ENCODE measurements around the gene ATXN1.

DNA sequence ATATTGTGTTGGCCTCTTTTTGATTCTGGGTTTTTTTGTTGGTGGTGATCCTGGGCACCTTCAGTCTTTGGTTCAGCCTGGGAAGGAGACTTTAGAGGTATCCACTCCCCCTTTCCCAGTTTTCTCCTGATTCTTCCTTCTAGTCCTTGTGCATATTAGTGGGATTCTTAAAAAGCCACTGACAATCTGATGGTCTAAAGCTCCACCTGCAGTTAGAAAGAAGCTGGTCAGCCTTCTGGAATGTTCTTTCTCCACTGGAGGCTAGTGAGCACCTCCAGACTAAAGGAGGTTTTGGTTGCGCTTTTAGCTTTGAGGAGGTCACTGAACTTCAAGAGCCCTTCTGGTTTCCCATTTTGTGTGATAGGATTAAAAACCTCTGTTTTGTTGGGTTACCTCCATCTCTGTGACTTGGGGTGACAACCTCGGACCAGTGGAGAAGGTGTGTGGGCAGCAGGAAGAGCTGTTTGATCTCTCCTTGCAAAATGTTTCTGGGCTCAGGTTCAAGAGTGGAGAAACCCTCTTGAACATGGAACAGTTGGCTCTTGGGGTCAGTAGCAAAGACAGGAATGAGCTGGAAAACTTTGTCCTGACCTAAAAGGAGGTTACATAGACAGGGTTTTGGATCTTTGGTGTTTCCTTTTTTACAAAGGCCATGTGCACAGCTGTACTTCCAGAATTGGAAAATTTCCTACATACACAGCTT is 29.0 kb downstream of the JARID2 start:
- PRO-cap: no peak
- RAMPAGE, long total RNA: no peak

DNA sequence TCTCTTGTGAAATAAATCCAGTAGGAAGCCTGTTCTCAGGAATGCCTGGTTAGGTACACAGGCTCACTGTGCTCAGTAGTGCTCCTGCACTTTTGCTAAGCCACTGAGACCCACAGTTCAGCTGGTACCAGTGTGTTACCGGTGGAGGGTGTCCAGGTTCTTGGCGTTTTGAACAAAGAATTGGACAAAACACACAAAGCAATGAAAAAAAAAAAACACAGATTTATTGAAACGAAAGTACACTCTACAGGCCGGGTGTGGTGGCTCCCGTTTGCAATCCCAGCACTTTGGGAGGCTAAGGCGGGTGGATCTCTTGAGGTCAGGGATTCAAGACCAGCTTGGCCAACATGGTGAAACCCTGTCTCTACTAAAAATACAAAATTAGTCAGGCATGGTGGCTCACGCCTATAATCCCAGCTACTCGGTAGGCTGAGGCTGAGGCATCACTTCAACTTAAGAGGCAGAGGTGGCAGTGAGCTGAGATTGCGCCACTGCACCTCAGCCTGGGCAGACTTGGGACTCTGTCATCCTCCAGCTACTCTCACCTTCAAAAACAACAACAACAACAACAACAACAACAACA is 186.1 kb downstream of the JARID2 start:
- PRO-cap: no peak
- RAMPAGE, long total RNA: no peak

- PRO-cap: no peak
- RAMPAGE, long total RNA: no peak
Measured at GRCh38 chr6:15476737-15477511, 185.9 kb downstream of the DTNBP1 start.

DNA sequence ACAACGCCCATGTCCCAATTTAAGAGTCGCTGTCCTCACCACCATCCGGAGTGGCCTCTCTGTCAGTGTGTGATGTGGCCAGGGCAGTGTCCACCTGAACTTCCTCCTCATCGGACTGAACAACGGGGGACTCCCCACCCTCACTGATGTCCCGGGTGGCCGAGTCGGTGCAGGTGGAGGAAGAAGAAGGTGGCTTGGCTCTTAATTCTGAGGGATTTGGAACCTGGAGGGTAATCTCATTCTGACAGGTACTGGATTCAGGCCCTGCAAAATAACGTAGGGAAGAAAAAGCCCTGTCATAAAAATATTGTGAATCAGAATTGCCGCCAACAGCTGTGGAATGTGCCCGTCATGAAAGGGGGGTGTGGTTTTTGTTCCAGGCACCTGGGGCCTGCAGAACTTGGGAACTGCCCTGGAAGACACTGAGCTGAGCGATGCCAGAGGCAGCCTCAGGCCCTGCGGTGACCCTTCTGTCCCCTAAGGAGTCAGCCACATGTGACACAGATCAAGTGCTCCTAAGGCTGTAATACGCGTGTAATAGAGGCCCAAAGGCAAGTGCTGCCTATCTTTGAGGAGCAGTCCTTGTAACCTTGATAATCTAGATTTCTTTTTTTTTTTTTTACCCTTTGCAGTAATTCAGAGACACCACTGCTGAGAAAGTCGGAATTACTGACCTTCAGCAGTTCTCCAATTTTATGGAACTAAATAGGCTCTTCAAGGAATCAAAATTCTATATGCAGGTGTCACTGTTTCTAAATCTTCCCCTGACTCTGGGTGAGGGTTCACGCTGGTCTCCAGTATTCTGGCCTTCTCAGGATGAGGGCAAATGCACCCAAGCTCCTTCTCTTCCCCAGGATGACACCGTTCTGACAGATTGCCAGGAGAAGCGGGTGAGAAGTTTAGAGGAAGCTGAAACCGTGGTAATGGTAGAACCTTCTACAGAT is 139.6 kb downstream of the DTNBP1 start:
- PRO-cap: no peak
- RAMPAGE, long total RNA: no peak

GRCh38 chr6:15526022-15526552 is 136.7 kb downstream of the DTNBP1 start:
- PRO-cap: no peak
- RAMPAGE, long total RNA: no peak

DNA sequence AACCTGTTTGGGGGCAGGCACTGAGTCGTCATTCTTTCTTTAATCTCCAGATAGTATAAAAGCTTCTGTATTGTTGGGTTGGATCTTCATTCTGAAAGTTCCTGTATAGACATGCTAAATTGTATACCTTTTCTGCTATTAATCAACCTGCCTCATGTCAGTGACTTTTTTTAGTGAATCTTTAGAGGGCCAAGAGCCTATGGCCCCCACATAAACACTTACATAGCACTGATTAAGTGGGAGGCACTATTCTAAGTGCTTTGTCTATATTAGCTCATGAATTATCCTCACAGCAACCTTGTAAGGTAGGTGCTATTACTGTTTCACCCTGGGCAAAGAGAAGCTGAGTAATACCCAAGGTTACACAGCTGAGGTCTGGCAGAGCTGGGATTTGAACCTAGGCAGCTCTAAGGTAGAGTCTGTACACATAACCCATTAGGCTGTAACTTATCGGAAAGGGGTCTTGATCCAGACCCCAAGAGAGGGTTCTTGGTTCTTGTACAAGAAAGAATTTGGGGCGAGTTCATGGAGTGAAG is 232.4 kb upstream of the DTNBP1 start:
- PRO-cap: no peak
- RAMPAGE, long total RNA: no peak

GRCh38 chr6:15896964-15897642 is 231.8 kb upstream of the MYLIP start:
- PRO-cap: no peak
- RAMPAGE, long total RNA: no peak

- PRO-cap: no peak
- RAMPAGE, long total RNA: no peak
Measured at GRCh38 chr6:15961354-15961699, 167.6 kb upstream of the MYLIP start.

DNA sequence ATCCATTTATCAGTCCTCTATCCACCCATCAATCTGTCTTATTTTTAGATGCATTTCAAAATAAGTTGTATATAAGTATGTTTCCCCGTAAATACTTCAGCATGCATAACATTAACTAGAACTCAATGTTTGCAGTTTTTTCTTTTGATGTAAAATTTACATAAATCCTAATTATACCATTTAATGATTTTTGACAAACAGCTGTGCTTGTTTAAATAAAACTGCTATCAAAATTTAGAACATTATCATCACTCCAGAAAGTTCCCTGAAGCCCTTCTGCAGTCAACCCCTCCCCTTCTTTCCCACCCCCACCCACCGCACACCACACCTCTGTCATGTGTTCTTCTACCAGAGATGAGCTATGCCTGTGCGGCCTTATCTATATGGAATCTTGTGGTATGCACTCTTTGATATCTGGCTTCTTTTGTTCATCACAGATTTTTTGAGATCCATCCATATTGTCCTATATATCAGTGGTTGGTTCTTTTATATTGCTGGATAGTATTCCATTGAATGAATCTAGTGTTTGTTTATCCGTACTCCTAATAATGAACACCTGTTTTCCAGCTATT is 7.1 kb downstream of the MYLIP start:
- PRO-cap: no peak
- RAMPAGE, long total RNA: no peak

DNA sequence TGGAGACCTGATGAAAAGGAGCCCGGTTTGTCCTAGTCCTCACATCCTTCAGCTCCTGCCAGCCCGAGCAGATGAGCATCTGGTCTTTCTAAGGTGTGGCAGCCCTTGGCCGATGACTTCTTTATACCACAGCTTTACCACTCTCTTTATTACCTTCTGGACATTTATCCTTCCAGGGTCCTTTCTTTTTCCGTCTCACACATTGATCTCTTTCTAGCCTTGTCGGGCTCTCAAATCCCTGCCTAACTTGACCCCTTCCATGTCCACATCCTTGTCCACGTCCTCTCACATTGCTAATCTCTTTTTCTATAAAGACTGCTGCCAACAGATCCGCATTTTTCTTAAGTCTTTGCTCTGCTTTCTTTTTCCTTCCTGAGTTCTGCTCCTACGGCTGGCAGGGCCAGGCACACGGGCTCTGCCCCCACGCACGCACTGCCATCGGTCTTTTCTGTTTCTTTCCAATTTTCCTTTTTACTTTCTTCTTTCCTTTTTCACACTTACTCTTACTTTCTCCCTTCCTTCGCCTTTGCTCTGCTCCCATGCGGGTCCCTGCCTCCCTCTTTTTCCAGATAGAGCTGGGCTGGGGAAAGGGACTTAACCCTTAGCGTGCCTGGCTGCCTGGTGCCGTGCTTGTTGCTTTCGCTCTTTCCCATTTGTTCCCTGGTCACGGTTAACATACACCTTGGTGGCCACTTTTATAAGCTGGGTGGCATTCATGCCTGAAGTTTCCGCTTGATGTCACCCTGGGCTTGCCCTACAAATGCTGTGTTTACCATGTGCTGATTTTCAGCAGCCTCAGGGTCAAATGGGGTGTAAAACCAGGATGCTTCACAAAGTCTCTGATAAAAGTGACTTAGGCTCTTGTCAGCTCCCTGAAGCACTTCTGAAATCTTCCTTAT is 9.3 kb upstream of the GMPR start:
- PRO-cap: no peak
- RAMPAGE, long total RNA: no peak

- PRO-cap: no peak
- RAMPAGE, long total RNA: no peak
Measured at GRCh38 chr6:16413297-16413996, 175.1 kb downstream of the GMPR start.

- PRO-cap: no peak
- RAMPAGE, long total RNA: no peak
Measured at GRCh38 chr6:16477647-16478189, 239.3 kb downstream of the GMPR start.

DNA sequence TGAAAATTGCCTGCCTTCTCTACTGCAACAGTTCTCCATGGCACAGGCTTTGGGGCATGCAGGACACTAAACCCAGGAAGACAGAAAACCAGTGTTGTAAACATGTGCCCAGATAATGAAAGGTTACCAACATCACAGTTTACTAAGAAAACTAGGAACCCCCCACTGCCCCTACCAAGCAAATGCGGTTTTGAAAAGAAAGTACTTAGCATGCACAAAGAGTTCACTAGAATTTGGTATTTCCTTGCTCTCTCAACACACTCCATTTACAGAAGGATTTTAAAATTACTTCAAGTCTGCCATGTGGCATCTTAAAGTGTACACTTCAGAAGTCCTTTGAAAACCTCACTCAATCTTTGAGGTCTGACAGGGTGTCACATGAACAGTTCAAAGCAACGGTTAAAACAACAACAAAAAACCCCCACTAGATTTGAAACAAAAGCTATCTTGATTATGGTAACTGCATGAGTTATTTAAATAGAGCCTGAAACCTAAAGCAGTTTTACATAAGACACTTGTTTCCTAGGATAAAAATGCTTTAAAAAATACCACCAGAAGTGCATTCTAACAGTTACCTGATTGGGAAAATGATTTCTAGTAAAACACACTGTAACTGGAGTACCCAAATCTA is 245.1 kb downstream of the GMPR start:
- PRO-cap: no peak
- RAMPAGE, long total RNA: no peak

GRCh38 chr6:16654634-16655194 is 106.5 kb downstream of the ATXN1 start:
- PRO-cap: no peak
- RAMPAGE, long total RNA: no peak

GRCh38 chr6:16761299-16762222 is at the start of gene ATXN1:
TSS of gene ATXN1 (minus strand) at chr6:16761460.
- PRO-cap: no peak
- RAMPAGE, long total RNA: no peak

GRCh38 chr6:16985677-16986133 is 116.1 kb upstream of the STMND1 start:
- PRO-cap: no peak
- RAMPAGE, long total RNA: no peak

DNA sequence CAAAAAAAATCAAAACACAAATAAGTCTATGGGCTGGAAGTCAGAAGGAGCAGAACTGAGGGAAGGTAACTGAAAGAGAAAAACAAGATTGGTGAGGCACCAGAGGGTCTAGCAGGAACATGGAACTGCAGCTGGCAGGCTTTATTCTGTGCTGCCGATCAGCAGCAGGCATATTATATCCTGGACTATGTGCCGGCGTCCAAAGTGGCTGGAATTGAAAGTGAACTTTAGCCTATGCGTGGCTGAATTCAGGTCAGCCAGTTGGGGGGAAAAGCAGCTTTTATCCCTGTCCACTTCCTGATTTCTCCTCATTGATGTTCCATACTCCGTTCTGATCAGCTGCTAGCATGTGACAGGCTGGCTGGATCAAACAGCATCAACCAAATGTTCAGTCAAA is 98.9 kb downstream of the CAP2 start:
- PRO-cap: no peak
- RAMPAGE, long total RNA: no peak

DNA sequence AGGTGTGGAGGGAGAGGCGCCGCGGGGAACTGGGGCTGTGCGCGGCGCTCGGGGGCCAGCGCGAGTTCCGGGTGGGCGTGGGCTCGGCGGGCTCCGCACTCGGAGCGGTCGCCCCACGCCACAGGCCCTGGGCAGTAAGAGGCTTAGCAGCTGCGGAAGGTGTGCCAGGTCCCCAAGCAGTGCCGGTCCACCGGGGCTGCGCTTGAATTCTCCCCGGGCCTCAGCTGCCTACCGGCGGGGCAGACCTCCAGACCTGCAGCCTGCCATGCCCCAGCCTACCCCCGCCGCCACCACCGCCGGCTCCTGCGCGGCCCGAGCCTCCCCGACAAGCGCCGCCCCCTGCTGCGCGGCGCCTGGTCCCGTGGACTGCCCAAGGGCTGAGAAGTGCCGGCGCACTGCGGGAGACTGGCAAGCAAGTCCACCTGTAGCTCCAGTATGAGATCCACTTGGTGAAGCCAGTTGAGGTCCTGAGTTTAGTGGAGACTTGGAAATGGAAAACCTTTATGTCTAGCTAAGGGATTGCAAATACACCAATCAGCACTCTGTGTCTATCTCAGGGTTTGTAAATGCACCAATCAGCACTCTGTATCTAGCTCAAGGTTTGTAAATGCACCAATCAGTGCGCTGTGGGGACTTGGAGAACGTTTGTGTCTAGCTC is 22.2 kb upstream of the NUP153 start:
- PRO-cap: no peak
- RAMPAGE, long total RNA: no peak

DNA sequence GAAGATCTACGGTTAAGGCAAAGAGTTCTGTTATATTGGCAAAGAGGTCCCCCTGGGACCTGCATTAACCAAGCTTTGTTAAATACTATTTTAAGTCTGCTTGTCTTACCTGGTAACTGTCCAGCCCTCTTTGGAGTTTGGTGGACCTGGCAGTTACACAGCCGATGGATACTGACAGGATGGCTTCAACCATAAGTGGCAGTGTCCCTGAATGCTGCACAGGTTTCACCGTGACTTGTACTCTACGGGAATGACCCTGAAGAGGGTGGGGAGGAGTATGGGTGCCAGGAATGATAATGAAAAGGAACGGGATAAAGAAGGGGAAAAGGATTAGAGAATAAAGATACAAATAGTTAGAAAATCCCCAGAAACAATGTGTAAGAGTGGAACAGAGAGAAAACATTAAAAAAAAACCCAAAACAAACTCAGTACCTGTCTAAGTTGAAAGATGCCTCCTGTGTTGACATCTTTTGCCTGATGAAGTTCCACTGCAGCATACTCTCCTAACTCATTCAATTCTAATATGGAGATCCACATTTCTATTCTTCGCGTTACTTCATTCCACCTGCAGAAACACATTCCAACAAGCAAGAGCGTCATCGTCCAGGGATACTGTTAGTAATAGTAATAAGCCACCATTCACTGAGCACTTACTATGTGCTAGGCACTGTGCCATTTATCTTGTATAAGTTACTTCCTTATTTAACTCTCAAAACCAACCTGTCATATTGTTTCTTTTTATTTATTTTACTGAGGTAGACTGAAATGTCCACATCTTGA is 87.6 kb upstream of the NUP153 start:
- PRO-cap: no peak
- RAMPAGE, long total RNA: no peak

DNA sequence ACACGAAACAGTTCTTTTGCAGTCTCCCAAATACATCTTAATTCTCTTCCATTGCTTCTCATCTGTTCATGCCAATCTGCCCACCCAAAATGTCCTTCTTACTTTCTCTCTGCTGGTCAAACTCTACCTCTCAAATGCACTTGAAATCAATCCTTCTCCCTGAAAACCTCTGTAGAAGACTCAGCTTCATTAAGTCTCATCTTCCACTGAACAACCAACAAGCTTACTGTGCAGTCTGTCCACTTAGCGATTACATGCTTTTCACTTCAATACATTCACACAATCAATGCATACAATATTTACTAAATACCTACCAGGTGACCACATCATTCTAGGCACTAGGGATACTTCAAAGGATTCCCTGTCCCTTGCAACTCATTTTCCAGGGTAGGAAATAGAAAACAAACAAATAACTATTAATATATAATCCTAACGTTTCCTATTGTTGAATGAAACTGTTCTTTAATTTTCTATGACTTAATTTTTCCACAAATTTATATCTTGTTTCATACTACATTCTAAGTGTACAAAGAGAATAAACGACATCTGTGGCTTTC is 104.4 kb upstream of the NUP153 start:
- PRO-cap: no peak
- RAMPAGE, long total RNA: no peak